HepG2 (cell line): ENCODE measurements around a stretch of chr6.

DNA sequence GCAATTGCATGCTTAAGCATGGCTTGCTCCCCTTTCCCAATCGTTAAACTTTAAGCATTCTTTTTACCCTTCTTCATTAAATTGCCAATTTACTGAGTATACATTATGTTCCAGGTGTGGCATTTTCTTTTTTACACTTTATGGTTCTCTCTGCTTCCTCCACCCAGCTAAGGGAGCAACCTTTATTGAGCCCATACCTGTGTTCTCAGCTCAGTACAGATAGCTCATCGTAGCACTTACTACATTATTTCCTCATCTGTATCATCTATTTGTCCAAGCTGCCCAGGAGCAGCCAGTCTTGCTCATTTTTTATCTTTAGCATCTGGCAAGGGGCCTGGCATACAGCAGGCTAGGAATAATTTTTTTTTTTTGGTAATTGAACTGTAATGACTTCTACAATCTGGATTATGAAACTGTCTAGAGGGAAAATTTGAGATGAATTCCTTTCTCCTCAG is 3.3 kb downstream of the MCUR1 start:
- RRBS, 2 experiments: no CpG with 5 or more reads among the region's 2 CpGs
CAGE:
- cytosol, long polyA minus RNA: no peak
- cytosol, long polyA plus RNA: no peak
- long polyA plus RNA: no peak
- nucleus, long polyA minus RNA: no peak
- nucleus, long polyA plus RNA: no peak

DNA sequence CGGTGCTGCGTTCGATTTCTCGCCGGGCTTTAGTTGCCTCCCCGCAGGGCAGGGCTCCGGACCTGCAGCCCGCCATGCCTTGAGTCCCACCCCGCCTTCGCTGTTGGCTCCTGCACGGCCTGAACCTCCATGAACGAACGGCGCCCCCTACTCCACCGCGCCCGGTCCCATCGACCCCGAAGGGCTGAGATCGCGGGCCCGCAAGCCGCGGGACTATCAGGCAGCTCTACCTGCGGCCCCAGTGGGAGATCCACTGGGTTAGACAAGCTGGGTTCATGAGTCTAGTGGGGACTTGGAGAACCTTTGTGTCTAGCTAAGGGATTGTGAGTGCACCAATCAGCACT is 45.9 kb upstream of the MCUR1 start:
- RRBS, 2 experiments: 89 to 91% methylated on average over 6 of the region's 25 CpGs
CAGE:
- cytosol, long polyA minus RNA: no peak
- cytosol, long polyA plus RNA: no peak
- long polyA plus RNA: no peak
- nucleus, long polyA minus RNA: no peak
- nucleus, long polyA plus RNA: no peak

DNA sequence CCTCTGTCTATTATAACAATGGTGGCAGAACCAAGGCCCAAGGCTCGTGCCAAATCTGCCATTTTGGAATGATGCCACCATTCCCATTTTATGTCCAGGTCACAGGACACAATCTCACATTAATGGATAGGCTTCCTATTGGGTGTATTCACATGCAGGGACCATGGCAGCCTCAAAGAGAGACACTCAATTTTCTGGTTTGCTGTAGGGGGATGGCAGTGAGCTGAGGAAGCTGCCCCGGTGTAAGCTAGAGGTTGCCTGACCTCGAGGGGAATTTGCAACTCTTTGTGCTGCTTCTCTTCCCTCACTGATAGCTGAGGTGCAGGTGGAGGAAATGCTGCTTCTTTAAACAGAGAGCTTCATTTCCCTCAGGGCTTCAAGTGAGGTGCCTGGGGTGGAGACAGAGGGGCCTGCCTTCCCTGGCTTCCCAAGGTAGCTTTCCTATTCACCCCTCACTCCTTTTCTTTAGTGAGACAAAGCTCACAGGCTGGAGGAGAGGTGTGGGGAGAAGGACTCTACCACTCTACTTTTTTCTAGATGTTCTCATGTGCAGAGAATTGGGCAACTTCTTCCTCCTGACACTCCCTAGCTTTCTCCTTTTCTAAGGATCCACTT is 151.9 kb downstream of the CD83 start:
- RRBS, 2 experiments: no CpG with 5 or more reads among the region's 3 CpGs
CAGE:
- cytosol, long polyA minus RNA: no peak
- cytosol, long polyA plus RNA: no peak
- long polyA plus RNA: no peak
- nucleus, long polyA minus RNA: no peak
- nucleus, long polyA plus RNA: no peak

DNA sequence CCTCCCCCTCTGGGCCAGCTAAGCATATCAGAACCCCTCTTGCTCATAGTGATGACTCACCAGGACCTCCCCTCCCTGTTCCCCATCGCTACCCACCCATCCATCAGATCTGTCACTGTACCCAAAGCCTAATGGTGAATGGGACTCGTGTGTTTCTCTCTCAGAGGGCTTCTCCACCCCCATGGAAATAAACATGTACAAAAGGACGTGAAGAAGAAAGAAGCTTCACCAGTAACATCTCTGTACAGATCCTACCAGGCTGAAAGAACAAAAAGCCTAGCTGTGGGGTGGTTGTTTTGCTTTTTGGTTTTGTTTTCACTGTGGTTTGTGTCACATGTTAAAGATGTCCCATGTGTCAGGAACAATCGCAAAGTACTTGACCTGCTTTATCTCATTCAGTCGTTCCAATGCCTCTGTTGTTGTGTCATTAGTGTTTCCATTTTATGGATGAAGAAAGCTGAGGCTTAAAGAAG is 518.5 kb downstream of the CD83 start:
- RRBS, 2 experiments: no CpG with 5 or more reads among the region's 5 CpGs
CAGE:
- cytosol, long polyA minus RNA: no peak
- cytosol, long polyA plus RNA: no peak
- long polyA plus RNA: no peak
- nucleus, long polyA minus RNA: no peak
- nucleus, long polyA plus RNA: no peak

GRCh38 chr6:14720928-14721493 is 524.9 kb upstream of the JARID2 start:
- RRBS, 2 experiments: no CpG with 5 or more reads among the region's 5 CpGs
CAGE:
- cytosol, long polyA minus RNA: no peak
- cytosol, long polyA plus RNA: no peak
- long polyA plus RNA: no peak
- nucleus, long polyA minus RNA: no peak
- nucleus, long polyA plus RNA: no peak

DNA sequence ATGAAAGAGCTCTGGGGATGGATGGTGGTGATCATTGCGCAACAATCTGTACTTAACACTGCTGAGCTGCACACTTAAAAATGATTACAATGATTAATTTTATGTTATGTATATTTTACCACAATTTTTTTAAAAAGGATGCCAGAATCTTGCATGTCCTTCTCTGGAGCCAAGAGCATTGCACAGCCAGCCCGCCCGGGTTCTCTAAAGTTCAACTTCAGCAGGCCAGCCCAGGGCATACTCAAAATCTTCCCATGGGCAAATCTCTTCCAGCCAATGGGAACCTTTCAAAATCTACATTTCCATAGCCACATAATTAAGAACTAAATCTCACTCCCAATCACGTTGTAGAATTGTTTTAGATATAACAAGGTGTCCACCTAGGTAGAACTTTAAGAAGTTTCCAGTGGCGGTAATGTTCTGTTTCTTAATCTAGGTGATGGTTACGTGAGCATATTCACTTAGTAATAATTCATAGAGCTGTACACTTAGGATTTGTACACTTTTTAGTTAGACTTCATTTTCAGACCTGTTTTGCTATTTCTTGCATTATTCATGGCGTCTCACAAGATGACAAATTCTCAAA is 518.5 kb upstream of the JARID2 start:
- RRBS, 2 experiments: no CpG with 5 or more reads among the region's 7 CpGs
CAGE:
- cytosol, long polyA minus RNA: no peak
- cytosol, long polyA plus RNA: no peak
- long polyA plus RNA: no peak
- nucleus, long polyA minus RNA: no peak
- nucleus, long polyA plus RNA: no peak

DNA sequence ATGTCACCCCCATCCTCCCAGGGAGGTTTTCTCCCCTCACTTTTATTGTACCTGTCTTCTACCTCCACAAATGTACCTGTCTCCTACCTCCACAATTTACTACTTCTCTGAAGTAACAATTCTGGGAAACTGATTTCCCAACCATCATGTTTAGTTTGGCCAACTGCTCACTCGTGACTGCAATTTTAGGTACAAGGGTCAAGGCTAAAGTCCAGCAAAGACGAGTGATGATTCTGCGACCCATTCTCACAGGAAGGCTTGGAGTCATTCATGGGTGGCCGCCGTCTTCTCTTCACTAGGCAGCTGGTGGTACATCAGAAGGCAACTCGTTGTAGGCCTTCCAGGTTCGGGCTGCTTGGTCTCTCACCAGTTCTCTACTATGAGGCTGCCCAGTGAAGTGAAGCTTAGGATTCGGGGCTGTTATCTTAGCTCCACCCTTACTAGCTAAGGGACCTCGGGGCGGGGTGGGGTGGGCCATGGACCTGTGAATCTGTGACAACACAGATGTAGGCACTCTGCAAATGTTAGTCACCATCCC is 483.7 kb upstream of the JARID2 start:
- RRBS, 2 experiments: no CpG with 5 or more reads among the region's 10 CpGs
CAGE:
- cytosol, long polyA minus RNA: no peak
- cytosol, long polyA plus RNA: no peak
- long polyA plus RNA: no peak
- nucleus, long polyA minus RNA: no peak
- nucleus, long polyA plus RNA: no peak

DNA sequence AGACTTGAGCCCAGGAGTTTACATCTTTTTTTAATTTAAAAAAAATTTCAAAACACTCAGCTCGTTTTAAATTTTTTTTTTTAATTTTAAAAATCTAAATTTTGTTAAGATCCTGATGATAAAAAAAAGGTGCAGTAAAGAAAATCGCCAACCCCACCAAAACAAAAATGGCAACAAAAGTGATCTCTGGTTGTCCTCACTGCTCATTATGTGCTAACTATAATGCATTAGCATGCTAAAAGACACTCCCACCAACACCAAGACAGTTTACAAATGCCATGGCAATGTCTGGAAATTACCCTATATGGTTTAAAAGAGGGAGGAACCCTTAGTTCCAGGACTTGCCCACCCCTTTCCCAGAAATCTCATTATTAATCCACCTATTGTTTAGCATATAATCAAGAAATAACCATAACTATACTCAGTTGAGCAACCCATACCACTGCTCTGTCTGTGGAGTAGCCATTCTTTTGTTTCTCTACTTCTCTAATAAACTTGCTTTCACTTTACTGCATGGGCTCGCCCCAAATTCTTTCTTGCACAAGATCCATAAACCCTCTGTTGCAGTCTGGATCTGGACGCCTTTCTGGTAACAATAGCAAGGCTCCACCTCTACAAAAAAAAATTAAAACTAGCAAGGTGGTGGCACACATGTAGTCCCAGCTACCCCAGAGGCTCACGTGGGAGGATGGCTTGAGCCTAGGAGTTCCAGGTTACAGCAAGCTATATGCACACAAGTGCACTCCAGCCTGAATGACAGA is 278.9 kb upstream of the JARID2 start:
- RRBS, 2 experiments: no CpG with 5 or more reads among the region's 5 CpGs
CAGE:
- cytosol, long polyA minus RNA: no peak
- cytosol, long polyA plus RNA: no peak
- long polyA plus RNA: no peak
- nucleus, long polyA minus RNA: no peak
- nucleus, long polyA plus RNA: no peak

- RRBS, 2 experiments: no CpG with 5 or more reads among the region's 11 CpGs
CAGE:
- cytosol, long polyA minus RNA: no peak
- cytosol, long polyA plus RNA: no peak
- long polyA plus RNA: no peak
- nucleus, long polyA minus RNA: no peak
- nucleus, long polyA plus RNA: no peak
Observed at GRCh38 chr6:15246340-15246950, 576 bp downstream of the JARID2 start.

DNA sequence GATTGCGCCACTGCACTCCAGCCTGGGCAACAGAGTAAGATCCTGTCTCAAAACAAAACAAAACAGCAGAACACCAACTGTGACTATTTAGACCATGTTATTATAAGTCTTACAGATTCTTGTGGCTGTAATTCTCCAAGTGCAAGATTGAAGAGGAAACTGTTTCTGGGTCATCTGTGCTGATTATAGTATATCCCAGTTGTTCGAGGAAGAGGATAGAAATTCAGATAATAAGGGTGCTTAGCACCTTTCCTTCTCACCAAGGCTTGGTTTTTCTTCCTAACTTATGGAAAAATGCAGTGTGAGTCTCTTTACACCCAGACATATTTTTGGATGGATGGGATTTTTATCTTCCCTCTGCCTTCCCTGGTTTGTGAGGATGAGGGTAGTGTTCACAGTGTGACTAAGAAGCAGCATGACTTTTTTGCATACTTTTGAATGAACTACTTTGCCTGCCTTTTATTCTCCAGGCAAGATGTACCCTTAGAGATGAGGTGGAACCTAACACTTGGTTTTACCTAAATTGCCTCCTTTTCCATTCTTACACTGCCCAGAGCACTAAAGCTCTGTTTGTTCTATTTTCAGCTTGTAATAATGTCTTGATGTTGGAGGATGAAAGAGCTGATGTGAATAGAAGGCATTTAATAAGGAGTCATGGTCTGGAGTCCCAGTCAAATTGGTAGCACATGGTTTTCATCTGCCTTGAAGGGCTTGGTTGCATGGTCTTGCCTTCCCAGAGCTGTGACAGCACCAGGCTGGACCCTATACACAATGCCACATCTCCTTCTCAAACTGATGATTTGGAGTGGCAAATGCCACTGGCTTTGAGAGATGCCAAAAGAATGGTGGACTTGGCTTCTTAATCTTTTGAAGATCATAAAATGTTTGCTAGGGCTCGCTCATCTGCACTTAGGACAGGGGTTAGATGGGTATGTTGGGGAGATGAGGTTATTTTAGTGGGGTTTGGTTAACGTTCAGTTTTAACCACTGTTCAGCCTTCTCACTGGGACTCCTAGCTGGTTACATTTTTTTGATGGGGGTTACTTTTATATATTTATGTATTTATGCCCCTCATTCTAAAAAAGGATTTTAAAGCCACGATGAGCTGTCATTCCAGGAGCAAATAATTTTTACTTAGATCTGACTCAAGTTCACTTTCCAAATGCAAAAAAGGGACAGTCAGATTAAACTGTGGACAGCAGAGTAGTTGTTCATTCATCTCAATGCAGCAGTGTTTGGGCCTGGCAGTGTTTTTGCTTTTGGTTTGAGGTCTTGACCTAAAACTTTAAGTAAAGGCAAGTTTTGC is 13.3 kb downstream of the JARID2 start:
- RRBS, 2 experiments: no CpG with 5 or more reads among the region's 5 CpGs
CAGE:
- cytosol, long polyA minus RNA: no peak
- cytosol, long polyA plus RNA: no peak
- long polyA plus RNA: no peak
- nucleus, long polyA minus RNA: no peak
- nucleus, long polyA plus RNA: no peak

DNA sequence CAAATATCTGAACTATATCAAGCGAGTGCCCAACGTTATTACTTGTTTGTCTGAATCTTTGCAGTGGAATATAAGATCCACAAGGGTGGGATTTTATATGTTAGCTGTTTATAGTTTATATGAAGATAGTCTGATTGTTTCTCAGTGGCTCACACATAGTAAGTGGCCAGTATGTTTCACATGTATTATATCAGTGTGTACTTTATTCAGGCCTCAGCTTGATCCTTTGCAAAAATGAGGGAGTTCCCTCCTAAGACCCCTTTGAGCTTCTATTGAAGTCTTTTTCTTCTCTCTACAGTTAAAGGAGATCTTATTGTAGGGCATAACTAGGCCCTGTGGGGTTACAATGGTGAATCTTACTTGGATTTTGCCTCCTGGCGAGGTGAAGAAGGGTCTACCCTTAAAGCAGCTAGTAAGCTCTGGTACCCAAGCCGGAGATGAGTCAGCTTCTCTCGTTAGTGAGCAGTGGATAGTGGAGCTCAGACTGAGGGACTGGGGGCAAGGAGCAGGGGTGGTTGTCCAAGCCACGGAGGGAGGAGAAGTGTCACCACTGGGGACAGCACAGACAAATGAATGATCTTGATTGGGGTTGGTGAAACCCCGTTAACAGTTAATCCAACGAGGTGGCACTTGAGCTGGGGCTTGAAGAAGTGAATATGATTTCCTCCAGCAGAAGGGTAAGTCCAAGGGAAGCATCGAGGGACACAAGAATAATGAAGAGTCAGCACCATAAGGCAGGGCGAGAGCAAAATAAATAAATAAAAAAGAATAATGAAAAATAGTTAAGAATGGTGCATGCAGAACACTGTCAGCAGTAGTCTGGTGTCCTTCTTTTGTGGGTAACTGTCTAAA is 42.8 kb downstream of the JARID2 start:
- RRBS, 2 experiments: no CpG with 5 or more reads among the region's 10 CpGs
CAGE:
- cytosol, long polyA minus RNA: no peak
- cytosol, long polyA plus RNA: no peak
- long polyA plus RNA: no peak
- nucleus, long polyA minus RNA: no peak
- nucleus, long polyA plus RNA: no peak

DNA sequence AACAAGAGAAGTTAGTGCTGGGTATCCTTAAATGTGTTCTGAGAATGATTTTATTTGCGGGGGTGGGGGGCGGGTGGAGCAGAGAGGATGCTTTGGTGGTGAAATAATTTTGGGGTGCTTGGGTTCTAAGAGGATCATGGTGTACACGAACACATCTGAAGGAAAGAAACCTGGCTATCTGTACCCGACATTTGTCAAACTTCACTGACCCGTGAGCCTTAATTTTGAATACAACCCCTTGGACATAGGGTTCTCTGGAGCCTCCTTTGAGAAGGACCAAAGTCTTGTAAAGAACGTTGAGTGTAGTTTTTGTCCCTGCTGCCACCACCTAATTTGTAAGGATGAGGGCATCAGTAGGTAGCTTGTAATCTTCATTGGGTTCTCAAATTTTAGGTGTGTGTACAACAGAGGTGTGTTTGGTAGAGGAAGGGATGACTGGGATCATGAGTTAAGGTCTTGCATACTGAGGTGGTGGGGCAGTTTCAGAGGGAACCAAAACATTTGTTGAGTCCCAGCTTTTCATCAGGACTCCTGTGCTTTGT is 53.1 kb downstream of the JARID2 start:
- RRBS, 2 experiments: no CpG with 5 or more reads among the region's 6 CpGs
CAGE:
- cytosol, long polyA minus RNA: no peak
- cytosol, long polyA plus RNA: no peak
- long polyA plus RNA: no peak
- nucleus, long polyA minus RNA: start-site peak on the plus strand centred at position 136 of the sequence, 137 bp wide, 14 reads
- nucleus, long polyA plus RNA: no peak

DNA sequence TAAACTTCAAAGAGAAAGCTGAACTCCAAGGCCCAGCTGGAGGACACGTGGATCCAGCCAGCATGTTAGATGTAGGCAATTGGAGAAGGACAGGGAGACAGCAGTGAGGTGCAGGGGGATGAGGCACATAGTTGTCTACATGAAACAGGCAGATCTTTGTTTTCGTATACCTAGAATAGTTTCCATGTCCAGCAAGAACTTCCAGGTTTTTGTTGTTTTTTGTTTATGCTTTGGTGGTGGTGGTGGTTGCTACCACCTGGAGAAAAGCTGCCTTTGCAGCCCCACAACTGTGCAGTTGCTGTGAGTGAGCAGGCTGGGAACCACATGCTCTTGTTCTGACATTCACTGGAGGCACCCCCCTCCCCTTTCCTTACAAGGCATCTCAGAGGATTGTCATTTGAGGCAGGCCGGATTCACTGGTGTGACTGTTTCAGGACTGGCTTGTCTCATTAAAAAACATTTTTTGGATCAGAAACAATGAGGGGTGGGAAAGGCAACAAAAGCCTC is 72.4 kb downstream of the JARID2 start:
- RRBS, 2 experiments: 94 to 100% methylated on average over 1 of the region's 3 CpGs
CAGE:
- cytosol, long polyA minus RNA: no peak
- cytosol, long polyA plus RNA: no peak
- long polyA plus RNA: no peak
- nucleus, long polyA minus RNA: no peak
- nucleus, long polyA plus RNA: no peak

- RRBS, 2 experiments: no CpG with 5 or more reads among the region's 4 CpGs
CAGE:
- cytosol, long polyA minus RNA: no peak
- cytosol, long polyA plus RNA: no peak
- long polyA plus RNA: no peak
- nucleus, long polyA minus RNA: no peak
- nucleus, long polyA plus RNA: no peak
Observed at GRCh38 chr6:15324102-15324419, 78.2 kb downstream of the JARID2 start.

- RRBS, 2 experiments: no CpG with 5 or more reads among the region's 6 CpGs
CAGE:
- cytosol, long polyA minus RNA: no peak
- cytosol, long polyA plus RNA: no peak
- long polyA plus RNA: no peak
- nucleus, long polyA minus RNA: no peak
- nucleus, long polyA plus RNA: no peak
Observed at GRCh38 chr6:15359476-15359792, 113.6 kb downstream of the JARID2 start.

DNA sequence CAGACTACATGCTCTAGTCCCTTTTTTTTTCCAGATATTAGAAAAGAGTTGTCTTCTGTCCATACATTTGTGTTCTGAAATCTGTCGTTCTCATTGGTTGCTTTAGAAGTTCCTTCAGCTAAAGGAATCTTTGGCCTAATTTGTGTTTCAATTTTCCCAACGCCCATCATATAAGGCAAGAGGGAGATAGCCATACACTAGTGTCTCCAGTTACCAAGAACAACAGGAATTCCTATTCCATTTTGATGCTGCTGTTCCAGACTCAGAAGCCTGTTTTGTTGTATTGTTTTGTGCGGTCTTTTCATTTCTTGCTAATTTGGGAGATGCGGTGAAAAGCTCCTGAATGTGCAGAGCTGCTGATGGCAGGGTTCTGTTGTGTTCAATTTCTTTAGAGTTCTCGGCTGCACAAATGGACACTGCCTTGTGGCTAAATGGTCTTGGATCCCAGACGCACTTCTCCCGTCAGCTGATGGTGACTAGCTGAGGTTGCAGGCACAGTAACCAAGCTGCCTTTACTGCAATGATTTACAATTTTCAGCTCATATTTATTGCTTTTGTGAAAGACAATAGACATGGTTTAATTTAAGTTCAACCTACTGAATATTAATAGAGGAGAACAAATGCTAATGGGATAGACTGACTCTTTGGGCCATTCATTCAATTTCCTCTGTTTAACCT is 159.2 kb downstream of the JARID2 start:
- RRBS, 2 experiments: no CpG with 5 or more reads among the region's 7 CpGs
CAGE:
- cytosol, long polyA minus RNA: no peak
- cytosol, long polyA plus RNA: no peak
- long polyA plus RNA: no peak
- nucleus, long polyA minus RNA: no peak
- nucleus, long polyA plus RNA: no peak

DNA sequence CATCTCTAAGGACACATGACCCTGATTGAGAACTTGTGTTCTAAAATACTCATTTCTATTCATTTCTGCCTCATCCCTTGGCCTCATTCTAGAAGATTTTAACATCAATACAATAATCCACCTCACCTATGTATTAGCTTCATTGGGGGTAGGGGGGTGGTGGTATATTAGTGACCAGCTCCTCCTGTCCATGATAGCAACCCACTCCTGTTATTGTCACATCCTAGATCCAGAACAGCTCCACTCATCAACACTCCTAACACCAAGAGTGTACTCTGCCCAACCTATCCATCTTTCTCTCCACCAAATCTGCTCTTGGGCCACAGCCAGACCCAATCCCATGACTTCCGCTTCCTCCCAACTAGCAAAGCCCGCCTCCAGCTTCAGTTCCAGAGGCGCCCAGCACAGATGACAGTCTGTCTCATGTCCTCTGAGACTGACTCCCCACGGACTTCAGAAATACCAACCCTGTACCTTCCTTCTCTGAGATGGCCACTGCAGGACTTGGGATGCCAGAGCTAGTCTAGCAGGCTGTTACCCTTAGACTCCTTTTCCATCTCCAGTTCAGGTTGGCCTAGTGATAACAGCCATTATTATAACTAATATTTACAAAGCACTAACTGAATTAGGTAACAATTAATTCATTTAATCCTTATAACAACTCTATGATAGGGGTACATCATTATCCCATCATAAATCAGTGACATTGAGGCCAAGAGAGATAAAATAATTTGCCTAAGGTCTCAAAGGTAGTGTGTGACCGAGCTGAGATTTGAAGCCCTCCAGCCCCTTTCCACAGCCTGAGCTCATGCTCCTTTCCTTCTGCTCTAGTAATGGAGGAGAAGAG is 48.5 kb downstream of the DTNBP1 start:
- RRBS, 2 experiments: no CpG with 5 or more reads among the region's 5 CpGs
CAGE:
- cytosol, long polyA minus RNA: no peak
- cytosol, long polyA plus RNA: no peak
- long polyA plus RNA: no peak
- nucleus, long polyA minus RNA: no peak
- nucleus, long polyA plus RNA: no peak

- RRBS, 2 experiments: no CpG with 5 or more reads among the region's 7 CpGs
CAGE:
- cytosol, long polyA minus RNA: no peak
- cytosol, long polyA plus RNA: no peak
- long polyA plus RNA: no peak
- nucleus, long polyA minus RNA: no peak
- nucleus, long polyA plus RNA: no peak
Observed at GRCh38 chr6:15754403-15754978, 91.7 kb upstream of the DTNBP1 start.

DNA sequence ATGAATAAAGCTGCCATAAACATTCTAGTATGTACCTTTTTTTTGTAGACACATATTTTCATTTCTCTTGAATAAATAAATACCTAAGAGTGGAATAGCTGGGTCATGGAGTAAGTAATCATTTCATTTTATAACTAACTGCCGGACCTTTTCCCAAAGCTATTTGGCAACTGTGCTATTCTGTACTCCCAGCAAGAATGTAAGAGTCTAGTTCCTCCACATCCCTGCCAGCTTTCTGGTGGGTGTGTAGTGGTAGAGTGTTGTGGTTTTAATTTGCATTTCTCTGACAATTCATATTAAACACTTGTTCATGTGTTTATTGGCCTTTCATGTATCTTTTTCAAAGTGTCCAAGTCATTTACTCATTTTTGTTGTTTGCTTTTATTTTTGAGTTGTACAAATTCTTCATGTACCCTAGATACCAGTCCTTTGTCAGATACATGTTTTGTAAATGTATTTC is 7.7 kb downstream of the MYLIP start:
- RRBS, 2 experiments: no CpG with 5 or more reads among the region's 1 CpG
CAGE:
- cytosol, long polyA minus RNA: no peak
- cytosol, long polyA plus RNA: no peak
- long polyA plus RNA: no peak
- nucleus, long polyA minus RNA: no peak
- nucleus, long polyA plus RNA: no peak

GRCh38 chr6:16267545-16267911 is 29.1 kb downstream of the GMPR start:
- RRBS, 2 experiments: 62 to 66% methylated on average over 2 of the region's 12 CpGs
CAGE:
- cytosol, long polyA minus RNA: no peak
- cytosol, long polyA plus RNA: no peak
- long polyA plus RNA: no peak
- nucleus, long polyA minus RNA: no peak
- nucleus, long polyA plus RNA: no peak